Left ventricle myocardium (tissue), 1 donor: ENCODE measurements around a stretch of chr17.

DNA sequence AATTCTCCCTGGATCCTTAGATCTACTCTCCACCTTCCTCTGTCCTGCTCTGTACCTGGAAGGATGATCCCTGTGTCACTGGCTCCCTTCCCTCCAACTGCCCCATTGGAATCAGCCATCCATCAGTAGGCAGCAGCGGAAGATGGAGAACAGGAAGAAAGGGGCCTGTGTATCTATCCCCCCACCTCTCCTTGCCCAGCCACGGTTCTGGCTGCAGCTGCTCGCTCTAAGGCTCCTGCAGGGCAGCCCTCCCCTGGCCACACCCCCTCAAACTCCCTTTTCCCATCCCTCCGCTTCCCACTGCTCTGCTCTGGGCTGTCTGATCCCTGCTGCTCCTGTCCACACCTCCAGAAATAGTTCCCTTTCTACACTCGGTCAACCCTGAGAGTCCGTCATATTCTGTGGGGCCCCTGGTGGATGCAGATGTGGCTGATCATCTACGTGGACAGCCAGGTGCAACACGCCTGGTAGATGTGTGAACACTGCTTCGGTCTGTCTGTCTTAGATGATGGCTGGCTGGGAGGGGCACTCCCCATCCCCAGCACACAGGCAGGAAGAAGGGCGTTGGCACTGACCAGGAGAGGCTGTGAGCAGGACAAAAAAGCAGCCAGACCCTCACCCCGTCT lies 19.2 kb upstream of the KRT19 start:
- PRO-cap: no peak

GRCh38 chr17:41548414-41549682 lies 20.7 kb upstream of the KRT19 start:
- PRO-cap: no peak

DNA sequence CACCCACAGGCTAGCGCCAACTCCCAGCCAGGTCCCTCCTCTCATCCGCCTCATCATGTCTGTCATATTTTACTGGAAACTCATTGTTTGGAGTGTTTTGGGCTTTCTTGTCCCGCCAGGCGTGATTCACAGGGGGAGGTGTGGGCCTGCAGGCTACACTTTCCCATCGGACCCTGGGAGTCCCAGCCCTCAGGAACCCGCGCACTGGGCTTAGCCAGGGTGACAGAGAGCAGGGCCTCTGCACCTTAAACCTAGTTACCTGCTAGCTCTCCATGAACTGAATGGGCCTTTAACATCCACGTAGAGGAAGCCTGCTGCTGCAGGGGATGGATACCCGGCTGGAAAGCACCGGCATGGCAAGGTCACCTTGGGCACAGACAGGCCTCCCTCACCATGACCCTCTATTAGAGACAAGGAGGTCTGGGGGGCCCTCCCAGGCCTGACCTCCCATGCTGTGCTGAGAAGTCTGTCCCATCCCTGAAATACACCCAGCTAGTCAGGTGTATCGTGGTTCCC lies 338 bp upstream of the KRT14 start:
- PRO-cap: no peak

- PRO-cap: no peak
Observed at GRCh38 chr17:41655187-41656338, 31.2 kb upstream of the KRT17 start.

DNA sequence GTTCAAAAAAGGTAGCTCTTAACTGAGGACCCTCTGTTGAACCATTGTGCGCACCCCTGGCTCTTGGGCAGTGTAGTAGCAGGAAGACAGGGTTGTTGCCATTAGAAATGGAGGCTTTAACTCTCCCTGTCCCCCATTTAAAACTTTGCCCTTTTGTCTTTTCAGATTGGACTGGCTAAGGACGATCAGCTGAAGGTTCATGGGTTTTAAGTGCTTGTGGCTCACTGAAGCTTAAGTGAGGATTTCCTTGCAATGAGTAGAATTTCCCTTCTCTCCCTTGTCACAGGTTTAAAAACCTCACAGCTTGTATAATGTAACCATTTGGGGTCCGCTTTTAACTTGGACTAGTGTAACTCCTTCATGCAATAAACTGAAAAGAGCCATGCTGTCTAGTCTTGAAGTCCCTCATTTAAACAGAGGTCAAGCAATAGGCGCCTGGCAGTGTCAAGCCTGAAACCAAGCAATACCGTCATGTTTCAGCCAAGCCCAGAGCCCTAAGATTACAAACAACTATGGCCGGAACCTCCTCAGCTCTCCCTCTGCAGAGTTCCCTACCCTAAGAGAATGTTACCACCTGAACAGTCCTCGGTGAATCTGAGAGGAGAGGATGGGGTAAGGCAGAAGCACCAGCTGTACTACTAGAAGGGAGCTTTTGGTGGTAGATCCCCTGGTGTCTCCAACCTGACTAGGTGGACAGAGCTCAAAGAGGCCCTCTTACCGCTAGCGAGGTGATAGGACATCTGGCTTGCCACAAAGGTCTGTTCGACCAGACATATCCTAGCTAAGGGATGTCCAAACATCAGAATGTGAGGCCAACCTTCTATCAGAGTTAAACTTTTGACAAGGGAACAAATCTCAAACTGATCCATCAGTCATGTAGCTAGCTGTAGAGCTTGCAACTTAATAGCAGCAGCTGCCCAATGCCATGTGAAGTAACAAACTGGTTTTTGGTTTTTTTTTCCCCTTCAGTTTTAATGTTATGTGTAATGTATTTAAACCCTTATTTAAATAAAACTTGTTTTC lies 2.2 kb downstream of the EIF1 start:
- PRO-cap: no peak

GRCh38 chr17:41776687-41777507 lies 9.6 kb downstream of the JUP start:
- PRO-cap: bidirectional peak, plus-strand start at chr17:41777409, minus-strand start at chr17:41777415

DNA sequence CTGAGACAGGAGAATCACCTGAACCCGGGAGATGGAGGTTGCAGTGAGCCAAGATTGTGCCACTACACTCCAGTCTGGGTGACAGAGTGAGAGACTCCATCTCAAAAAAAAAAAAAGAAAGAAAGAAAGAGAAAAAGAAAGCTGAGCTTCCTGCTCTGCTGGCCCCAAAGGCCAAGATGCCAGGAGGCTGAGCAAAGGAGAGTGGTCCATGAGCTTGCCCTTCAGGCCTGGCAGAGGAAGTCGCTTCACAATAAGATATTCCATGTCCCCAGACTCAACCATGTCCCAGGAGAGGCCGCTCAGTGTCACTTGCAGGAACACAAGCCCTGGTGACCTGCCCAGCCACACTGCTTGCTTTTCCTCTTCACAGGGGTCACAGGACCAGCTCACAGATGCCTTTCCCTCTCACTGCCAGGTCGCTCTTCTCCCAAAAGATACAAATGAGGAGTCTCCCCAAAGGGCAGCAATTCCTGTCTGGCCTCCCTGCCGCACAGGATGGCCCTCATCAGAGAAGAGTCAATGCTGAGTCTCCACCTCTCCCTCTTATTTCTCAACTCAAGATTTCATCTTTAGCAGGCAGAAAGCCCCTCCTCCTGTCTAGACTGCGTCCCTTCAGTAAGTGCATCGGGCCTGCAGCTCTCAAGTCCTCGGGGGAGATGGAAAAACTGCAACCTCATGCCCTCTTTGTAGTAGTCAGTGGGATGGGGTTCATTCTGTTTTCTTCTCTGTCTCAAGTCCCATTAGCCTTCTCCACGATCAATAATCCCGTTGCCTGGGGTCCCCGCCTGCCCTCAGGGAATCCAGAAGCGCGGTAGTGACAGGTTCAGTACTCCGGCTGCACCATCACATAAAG lies 5.0 kb downstream of the JUP start:
- PRO-cap: no peak

- PRO-cap: bidirectional peak, plus-strand start at chr17:41786208, minus-strand start at chr17:41786052
Observed at GRCh38 chr17:41785600-41786328, 747 bp downstream of the JUP start.

DNA sequence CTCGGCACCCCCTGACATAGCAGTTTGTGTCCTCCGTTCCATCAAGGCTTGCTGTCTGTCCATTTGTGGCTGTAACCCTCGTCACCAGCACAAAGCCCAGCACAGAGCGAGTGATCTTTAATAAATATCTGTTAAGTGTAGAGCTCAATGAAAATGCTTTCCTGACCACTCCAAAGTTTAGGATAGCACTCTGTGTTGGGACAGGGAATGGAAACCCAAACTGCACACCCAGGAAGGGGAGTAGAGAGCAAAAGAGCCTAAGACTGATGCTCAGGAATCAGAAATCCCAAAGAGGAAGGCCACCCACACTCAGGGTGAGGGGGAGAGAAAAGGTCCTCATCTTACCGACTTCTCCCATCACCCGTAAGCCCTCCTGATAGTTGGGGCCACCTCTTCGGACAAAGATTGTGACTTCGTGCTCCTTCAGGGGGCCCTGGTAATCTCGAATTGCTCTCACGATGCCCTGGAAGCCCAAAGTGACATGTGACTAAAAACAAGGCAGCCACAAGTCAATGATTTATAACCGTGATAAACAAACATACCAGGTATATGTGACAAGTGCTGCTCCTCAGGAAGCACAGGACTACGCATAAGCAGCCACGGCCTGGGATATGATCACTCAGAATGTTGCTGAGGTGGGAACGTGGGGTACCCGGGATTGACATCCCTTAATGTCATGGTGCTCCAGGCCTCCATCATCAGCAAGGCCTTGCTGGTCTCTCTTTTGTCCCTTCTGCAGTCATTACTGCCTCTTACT lies 17.2 kb downstream of the ACLY start:
- PRO-cap: no peak

DNA sequence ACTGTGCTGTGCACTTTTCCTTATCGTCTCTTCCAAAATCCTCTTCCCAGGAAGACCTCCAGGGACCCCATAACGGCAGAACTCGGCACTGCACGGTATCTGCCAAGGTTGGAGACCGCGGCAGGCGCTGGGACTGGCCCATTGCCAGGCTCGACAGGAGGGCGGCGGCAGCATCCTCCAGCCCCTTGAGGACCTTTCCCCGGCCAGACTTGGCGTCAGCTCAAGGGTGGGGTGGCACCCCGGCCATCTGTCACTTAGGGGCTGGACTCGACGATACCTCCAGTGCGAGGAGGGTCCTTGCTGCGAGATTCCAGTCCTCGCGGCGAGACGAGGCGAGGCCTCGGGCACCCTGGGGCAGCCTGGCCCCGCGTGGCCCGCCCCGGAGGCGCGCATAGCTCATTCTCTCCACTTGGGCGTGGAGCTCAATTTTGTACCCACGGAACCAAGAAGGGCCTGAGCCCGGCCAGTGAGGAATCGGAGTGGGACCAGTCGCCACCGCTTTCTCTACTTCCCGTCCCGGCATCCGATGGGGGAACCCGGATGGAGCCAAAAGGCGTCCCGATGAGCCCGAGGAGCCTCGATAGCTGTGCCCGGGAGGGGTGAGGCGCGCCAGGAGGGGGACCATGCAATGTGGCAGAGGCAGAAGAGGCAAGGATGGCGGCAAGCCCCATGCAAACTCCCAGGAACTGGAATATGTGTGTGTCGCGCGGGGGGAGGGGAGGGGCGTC lies 621 bp downstream of the ACLY start:
- PRO-cap: no peak

- PRO-cap: no peak
Observed at GRCh38 chr17:42023406-42023998, 3.6 kb downstream of the NKIRAS2 start.

DNA sequence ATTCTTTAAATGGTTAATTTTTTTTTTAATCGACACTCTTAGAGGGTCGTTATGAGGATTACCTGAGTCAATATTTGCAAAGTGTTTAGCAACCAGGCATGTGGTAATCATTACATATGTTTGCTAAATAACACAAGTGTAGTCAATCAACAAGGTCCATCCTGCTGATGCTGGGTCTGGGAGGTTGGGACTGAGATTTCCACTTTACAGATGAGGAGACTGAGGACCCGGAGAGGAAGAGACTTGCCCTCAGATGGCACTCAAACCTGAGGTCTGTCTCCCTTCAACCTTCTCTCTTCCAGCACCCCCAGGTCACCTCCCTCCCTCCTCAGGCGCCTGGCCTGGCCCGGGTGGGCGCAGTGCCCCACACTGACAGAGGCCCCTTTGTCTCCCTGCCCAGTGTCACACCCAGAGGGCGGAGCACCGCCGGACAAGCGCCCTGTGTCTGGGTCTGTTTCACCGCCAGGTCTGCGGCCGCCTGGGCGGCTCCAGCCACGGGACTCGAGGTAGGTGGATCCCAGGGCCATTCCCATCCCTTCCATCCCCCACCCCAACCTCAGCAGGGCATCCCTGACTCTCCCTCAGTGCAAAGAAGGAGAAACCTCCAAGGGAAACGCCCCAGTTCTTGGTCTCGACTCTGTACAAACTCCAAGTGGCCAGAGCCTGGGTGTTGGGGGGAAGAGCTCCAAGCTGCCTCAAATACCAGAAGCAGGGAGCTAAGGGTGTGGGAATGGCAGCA lies 10.1 kb downstream of the ZNF385C start:
- PRO-cap: no peak

- PRO-cap: no peak
Observed at GRCh38 chr17:42132914-42134321, 10.8 kb downstream of the HSPB9 start.

DNA sequence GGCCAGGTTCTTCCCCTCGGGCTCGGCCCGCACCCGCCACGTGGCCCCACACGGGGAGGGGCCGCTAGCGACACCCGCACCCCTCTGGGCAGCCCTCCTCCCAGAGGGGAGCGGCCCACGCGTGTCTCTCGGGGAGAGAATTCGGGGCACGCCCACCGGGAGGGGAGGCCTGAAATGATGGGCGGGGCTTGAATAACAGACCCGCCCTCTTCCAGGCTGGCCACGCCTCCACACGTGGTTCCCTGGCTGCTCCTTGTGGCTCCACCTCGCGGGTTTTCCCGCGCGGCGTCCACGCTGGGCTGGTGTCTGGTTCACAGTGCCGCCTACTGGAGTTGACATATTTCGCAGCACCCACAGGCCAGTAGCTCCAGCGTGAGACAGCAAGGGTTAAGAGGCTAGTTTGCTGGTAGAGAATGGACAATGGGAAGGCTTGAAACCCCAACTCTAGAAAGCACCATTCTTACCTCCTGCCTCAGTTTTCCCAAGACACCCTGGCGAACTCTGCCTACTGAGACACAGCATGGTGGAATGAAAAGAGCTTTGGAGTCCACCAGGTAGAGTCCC lies 300 bp upstream of the KCNH4 start:
- PRO-cap: no peak

DNA sequence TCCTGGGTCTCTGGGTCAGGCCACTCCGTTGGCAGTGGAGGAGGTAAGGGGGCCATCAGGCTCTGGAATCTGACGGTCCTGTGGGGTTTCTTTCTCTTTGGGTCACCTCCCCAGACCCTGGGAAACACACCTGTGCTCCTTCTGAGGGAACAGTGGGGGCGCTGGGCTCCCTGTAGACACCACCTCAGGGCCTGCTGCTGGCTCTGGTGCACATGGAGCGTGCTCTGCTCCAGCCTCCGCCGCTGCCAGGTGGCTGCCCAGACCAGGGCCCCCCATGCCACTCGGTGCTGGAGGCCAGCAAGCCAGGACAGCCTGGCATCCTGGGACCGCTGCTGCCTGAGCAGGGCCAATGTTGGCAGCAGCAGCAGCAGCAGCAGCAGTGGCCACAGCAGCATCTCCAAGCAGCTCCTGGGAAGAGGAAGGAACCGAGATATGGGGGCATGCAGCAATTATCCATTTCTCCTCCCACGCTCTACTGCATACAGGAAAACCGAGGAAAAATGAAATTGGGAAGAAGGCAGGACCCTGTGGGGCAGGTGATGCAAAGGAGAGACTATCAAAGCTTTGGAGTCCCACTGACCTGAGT lies 1.0 kb downstream of the GHDC start:
- PRO-cap: no peak

DNA sequence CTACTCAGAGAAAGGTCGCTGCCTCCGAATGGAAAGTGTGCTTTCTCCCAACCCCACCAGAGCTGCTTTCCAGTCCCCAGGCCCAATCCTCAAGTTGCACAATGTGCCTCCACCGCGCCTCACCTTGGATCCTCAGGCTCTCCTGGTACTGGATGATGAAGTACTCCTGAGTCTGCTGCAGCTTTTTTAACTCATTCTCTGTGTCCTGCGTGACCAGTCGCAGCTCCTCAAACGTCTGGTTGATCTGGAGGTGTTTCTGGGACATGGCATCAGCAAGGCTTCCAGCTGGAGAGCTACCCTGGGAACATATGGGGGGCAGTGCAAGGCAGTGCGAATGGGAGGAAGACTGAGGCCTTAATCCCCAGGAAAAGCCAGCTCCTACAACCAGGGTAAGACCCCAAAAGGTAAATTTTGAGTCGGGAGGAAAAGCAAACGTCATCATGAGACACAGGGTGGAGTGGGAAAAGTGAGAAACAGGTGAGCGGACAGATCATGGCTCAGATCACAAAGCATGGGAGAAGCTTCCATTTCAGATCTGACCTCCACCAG lies 29.0 kb upstream of the GHDC start:
- PRO-cap: no peak

DNA sequence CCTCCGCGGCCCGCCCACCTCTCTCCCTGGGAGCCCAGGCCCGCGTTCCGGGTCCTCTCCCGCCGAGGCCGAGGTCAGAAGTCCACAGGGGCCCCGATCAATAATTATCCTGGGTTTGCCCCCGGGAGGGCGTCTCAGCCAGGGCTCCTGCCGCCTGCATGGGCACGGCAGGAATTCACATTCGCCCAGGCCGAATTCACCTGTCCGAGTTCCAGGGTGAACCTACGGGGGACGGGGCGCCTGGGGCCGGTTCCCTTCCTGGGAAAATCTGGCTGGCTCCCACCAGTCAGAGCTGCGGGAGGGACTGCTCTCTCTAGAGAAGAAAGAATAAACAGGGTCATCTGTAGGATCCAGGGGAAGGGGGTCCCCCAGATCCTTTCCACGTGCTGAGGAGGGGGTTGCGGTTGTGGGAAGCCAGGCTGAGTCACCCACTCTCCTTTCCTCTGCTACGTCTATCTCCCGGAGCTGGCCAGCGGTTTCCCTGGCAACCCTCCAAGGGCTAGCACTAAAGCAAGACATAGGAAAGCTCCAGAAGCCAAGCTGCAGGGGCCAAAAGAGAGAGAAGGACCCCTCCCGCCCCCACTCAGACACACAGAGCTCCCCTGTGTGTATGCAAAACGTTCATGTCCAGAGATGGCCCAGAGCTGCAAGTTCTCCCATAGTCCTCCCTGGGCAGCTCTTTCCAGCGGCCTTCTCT lies 727 bp upstream of the STAT5B start:
- PRO-cap: no peak

DNA sequence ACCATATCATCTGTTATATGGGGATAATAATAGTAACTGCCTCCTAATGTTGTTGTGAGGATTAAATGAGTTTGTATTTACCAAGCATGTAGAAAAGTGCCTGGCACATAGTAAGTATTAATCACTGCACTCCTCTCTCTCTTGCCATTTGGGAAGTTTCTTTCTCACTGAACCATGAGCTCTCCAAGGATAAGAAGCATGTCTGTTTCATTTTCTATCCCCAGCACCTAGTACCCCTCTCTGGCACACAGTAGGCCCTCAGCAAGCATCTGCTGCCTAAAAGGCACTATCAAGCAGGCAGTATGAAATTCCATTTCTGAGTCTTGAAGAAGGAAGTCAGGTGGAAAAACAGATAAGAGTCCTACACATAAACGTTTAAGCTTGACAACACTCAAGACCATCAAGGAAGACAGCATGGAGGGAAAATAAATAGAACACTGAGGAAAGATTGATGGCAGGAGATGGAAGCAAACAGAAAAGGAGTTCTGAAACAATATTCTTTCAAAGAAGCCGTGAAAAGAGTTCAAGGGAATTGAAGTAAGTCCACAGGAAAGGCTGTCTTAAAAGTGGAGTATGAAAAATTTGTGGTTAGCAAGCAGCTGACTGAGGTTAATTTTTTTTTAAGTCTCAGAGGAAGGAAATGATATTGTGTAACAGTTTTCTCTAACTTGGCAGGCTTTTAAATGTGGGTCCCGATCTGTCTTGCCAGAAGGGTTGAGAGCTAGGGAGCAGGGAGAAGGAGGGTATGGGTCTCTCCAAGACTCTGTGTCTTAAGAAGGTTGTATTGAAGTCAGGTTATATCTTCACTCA lies 2.1 kb upstream of the ATP6V0A1 start:
- PRO-cap: unidirectional peak, plus-strand start at position 708 of the sequence

DNA sequence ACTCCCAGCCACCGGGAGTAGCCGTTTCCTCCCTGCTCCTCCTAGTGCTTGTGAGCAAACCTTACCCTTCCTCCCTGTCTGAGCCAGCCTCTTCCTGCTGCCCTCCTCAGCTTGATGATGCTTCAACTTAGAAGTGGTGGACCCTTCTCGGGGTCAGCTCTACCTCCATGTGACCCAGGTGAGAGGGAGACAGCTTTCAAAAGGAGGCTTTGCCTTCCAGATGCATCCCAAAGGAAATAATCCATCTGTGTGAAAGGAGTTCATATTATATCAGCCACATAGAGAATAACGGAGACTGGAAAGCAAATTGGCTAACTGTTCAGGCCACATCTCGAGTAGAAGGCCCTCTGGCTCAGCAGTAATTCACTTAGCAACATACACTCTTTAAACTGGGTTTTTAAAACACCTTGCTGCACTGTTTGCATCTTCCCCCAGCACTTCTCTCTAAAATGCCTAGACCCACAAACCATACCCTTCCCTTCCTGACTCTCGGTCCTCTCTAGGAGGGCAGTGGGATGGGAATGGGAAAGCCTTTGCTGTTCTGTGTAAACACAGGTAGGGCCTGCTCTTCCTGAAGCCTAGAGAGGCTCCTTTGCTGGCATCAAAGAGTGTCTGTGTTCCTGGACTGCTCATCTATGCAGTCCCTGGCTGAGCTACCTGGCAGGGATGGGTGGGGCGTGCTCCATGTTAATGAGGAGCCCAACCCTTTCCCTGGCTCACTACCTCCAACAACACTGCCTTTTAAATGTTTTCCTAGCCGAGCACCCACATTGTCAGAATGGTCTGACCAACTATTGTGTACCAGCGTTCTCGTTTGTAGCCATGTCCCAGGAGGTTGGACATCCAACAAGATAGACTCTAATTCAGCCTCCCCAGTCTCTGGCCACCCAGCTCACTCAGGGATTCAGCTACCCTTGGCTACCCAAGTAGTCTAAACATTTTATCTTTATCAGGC lies 26.8 kb upstream of the NAGLU start:
- PRO-cap: no peak

GRCh38 chr17:42518789-42519229 lies 17.2 kb upstream of the NAGLU start:
- PRO-cap: no peak